Pulmonary lymph node (tissue), 1 donor: ENCODE data around the genes LYZL2 and ARHGAP12.

- PRO-cap: no peak
Measured at GRCh38 chr10:30220445-30220684, 128.7 kb downstream of the MTPAP start.

GRCh38 chr10:30447491-30448108 is 13.6 kb downstream of the MAP3K8 start:
- PRO-cap: no peak

GRCh38 chr10:30541798-30542405 is 87.7 kb downstream of the LYZL2 start:
- PRO-cap: no peak

- PRO-cap: no peak
Measured at GRCh38 chr10:30629602-30629805, at the start of gene LYZL2. Gene LYZL2 (minus strand): TSS chr10:30629753.

DNA sequence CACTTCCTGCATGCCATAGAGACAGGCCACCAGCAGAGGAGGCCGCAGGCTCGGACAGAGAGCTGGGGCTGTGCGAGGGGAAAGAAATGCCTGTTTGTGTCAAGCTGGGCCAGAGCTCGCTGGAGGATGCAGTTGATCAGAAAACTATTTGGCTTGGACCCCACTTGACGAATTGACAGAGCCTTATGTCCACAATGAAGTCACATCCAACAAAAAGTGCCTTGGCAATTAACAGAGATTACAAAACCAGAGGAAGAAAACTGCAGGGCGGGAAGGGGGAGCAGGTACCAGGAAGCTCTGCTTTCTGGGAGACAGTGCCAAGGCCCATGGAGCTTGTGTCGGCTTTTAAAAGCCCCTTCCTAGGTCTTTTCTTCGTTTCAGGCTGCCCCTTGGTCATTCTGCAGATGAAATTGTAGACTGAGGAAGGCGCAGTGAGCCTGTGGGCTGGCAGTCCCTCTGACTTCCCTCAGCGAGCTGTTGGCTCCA is 122.5 kb upstream of the LYZL2 start:
- PRO-cap: no peak

- PRO-cap: no peak
Measured at GRCh38 chr10:30785609-30785998, 156.1 kb upstream of the LYZL2 start.

- PRO-cap: no peak
Measured at GRCh38 chr10:30857525-30858225, 174.0 kb downstream of the ZNF438 start.

DNA sequence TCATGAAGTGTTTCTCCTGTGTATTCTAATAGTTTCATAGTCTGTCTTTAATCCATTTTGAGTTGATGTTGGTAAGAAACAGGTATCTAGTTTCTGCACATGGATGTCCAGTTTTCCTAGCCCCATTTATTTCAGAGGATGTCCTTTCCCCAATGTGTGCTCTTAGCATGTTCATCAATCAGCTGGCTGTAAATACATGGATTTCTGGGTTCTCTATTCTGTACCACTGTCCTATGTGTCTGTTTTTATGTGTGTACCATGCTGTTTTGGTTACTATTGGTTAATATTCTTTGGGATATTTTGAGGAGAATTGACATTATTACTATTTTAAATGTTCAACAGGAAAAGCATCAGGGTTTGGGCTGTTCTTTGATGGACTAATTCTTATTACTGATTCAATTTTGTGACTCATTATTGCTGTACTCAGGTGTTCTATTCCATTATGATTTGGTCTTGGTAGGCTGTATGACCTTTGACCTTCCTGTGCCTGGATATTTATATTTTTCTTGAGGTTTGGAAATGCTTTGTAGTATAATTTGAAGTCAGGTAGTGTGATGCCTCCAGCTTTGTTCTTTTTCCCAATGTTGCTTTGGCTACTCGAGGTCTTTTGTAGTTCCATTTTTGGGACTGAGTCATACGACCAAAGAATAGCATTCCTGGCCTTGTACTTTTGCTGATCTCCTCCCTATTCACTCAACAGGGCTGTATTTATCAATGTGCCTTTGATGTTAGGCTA is 74.0 kb downstream of the ZNF438 start:
- PRO-cap: no peak

DNA sequence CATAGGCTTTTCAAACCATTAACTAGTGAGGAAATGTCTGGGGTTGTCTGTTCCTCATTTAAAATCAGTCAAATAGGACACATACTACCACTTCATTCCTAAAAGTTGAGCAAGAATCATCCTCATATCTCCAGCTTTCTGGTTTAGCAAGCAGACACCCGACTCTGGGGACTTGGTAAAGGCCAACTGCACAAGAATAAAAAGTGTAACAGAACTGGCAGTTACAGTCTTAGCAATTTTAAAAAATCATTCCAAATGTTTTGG is 60.9 kb downstream of the ZNF438 start:
- PRO-cap: no peak

- PRO-cap: no peak
Measured at GRCh38 chr10:31004922-31005395, 26.7 kb downstream of the ZNF438 start.

- PRO-cap: no peak
Measured at GRCh38 chr10:31099637-31100142, 68.0 kb upstream of the ZNF438 start.

GRCh38 chr10:31317898-31319153 is 690 bp upstream of the ZEB1 start:
- PRO-cap: bidirectional peak, plus-strand start at chr10:31318417, minus-strand start at chr10:31318429; bidirectional peak, plus-strand start at chr10:31319262, minus-strand start at chr10:31319063

- PRO-cap: bidirectional peak, plus-strand start at chr10:31321760, minus-strand start at chr10:31321527
Measured at GRCh38 chr10:31321129-31322244, 2.5 kb downstream of the ZEB1 start.

DNA sequence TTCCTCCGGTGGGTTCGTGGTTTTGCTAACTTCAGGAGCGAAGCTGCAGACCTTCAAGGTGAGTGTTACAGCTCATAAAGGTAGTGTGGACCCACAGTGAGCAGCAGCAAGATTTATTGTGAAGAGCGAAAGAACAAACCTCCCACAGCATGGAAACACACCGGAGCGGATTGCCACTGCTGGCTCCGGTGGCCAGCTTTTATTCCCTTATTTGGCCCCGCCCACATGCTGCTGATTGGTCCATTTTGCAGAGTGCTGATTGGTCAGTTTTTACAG is 268.1 kb downstream of the ZEB1 start:
- PRO-cap: no peak

- PRO-cap: no peak
Measured at GRCh38 chr10:31631050-31631584, 297.5 kb downstream of the ARHGAP12 start.

GRCh38 chr10:31702154-31702414 is 226.5 kb downstream of the ARHGAP12 start:
- PRO-cap: no peak

DNA sequence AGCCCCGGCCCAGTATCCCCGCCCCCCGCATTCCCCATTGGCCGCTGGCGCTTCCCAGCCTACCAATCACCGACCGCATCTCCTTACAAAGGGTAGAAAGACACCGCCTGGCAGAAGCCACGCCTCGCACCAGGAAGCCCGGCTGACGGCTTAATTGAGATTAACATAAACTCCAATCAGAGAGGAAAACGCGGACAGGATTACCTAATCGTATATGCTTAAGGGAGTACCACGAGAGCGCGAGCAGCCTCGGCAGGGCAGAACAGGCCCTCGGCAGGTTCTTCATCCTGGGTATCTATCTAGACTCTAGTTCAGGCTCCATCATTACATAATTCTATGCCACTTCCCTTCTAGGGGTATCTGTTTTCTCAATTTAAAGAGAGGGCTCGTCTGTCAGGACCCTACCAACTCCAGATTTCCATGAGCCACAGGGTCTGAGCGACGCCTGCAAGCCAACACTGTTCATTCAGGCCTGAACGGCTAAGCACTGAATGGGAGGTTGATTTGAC is 168.3 kb downstream of the ARHGAP12 start:
- PRO-cap: bidirectional peak, plus-strand start at position 179 of the sequence, minus-strand start outside the sequence

DNA sequence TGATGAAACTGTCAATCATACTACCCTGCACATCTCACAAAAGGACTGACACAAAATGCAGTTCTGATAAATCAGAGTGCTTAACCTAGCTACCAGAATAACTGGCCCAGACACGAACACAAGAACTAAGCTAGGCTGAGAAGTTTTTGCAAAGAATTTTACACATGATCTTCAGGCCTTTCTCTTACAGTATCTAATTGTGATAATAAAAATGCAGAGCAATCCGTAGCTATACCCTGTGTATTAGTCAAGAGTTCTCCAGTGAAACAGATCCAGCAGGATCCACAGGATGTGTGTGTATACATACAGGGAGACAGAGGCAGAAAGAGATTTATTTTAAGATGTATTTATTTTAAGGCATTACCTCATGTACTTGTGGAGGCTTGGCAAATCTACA is 41.9 kb downstream of the ARHGAP12 start:
- PRO-cap: no peak

DNA sequence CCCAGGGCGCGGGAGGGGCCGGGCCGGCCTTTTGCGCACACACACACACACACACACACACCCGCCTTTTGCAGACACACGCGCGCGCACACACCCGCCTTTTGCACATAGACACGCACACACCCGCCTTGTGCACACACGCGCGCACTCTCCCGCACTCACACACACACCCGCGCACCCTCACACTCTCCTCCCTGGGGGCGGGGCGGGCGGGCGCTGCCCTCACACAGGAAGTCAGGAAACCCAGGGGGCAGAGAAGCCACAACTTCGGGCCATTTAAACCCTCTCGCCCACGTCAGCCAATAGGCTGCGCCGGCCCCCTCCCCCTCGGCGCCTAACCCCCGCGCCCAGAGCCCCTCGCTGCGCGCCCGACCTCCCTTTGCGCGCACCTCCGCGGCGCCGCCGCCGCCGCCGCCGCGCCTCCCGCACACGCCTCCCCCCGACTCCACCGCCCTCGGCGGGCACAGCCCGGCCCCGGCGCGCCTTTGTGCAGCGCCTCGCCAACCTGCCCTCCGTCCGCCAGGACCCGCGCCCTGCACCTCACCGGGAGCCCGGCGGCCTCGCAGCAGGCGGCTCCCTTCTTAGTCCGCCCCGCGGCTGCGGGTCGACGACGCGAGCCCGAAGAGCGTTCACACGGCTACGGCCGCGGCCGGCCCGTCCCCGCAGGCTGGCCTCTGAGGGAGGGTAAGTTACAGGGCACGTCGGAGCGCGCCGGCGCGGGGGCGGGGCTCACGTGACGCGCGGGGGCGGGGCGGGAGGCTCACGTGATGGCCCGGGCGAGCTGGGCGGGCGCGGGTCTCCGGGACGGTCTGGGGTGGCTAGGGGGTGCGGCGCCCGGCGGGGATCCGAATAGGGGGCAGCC is at the start of gene ARHGAP12:
Gene ARHGAP12, minus strand, starts transcription at position 693 of the 862 bp plus-strand sequence.
- PRO-cap: bidirectional peak, plus-strand start at position 237 of the sequence, minus-strand start at position 154 of the sequence; bidirectional peak, plus-strand start at position 794 of the sequence, minus-strand start at position 665 of the sequence

- PRO-cap: no peak
Measured at GRCh38 chr10:32022658-32023226, 33.5 kb downstream of the KIF5B start.